Stomach (tissue), 7 donors: Measurements from ENCODE around the genes PGAP4 and SLC44A1.

DNA sequence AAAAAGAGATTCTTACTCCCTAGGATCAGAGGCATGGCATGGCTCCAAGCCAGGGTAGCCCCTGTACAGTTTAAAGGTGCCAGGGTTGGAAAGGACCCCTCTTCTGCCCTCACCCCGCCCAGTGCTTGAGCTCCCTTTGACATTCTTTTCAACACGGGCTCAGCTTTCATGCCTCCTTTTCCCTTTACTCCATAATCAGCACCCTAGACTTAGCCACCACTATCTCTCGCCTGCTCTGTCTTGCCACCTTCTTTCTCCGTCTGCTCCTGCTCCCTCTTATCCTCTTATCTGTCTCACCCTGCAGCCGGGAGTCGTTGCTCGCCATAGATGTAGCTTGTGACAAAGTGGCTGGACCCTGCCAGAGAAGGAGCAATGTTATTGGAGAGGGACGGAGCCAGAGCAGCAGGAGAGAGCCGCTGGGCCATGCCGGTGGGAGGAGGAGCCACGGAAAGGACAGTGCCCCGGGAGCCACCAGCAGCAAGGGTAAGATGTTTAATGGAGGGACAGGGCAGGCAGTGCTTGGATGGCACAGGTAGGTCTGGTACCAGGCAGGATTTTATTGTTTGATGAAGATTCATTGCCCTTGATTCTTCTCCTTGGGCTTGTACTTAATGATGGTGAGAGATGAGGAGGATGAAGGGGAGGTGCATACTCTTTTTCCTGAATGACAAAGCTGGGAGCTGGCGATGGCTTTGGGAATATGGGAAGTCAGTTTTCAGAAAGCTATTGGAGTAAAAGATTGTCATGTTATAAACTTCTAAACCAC lies 137.3 kb downstream of the SEC61B start:
- PRO-cap = no peak
- RAMPAGE, long total RNA, 5 experiments = no peak in any of the 5 experiments
- RRBS = 31% methylated on average over 5 of the region's 13 CpGs

- PRO-cap = no peak
- RAMPAGE, long total RNA, 5 experiments = no peak in any of the 5 experiments
- RRBS = no CpG with 5 or more reads among the region's 3 CpGs
Measured at GRCh38 chr9:99360048-99360530, 138.0 kb downstream of the SEC61B start.

DNA sequence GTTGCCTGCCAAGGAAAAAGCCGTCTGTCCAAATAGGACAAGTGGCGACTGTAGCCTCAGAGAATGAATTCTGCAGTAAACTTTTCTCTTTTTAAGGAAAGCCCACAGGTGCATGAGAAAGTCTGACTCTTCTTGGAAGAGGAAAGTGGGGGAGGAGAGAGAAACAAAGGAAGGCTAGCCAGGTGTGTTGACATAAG lies 58.5 kb downstream of the BAAT start:
- PRO-cap = no peak
- RAMPAGE, long total RNA, 5 experiments = no peak in any of the 5 experiments
- RRBS = no CpG with 5 or more reads among the region's 2 CpGs

DNA sequence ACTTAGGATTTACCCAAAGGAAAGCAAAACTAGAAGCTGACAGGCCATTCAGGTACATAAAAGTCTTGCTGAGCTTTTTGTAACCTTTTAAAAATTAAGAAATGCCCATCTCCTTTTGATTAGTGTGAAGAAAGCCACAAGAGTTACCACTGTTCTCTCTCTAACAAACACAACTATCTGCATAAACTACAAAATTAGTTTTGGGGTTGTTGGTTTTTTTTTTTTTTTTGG lies 12.5 kb downstream of the BAAT start:
- PRO-cap = no peak
- RAMPAGE, long total RNA, 5 experiments = no peak in any of the 5 experiments

DNA sequence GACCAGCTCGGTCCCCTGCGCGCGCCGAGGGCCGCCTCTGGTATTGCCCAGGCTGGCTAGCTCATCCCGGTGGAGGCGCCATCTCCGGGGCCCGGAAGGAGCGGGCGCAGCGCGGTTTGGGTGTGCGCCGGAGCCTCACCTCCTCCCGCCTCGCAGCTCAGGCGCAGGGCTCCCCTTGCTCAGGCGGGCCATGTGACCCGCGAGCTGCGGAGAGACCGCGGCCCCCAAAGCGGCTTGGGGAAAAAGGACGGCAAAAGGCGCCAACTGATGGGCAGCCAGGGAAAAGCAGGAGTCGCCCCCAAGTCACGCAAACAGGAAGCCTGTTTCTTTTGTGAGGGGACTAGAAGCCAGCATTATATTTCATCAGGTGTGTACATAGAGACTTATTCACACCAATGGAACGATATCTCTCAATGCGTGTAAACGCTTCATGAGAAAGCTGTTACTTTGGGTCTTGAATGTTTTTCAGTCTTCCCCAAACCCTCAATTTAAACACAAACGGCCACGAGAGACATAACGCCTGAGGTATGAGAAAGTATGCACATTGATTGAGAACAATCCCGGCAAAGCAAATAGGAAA lies at the start of gene PGAP4:
PGAP4 (minus strand) TSS at position 214 of the 580 bp plus-strand sequence.
- PRO-cap = bidirectional peak, plus-strand start at position 107 of the sequence, minus-strand start at position 152 of the sequence; bidirectional peak, plus-strand start at position 395 of the sequence, minus-strand start at position 313 of the sequence
- RAMPAGE, long total RNA, 5 experiments = start-site peak on the minus strand in 3 of 5 experiments, centred at positions 159 to 166 of the sequence, 19 to 230 reads per replicate
- RRBS = 3% methylated on average over 11 of the region's 37 CpGs

GRCh38 chr9:101487540-101488003 lies 599 bp upstream of the PGAP4 start:
- PRO-cap = no peak
- RAMPAGE, long total RNA, 5 experiments = no peak in any of the 5 experiments
- RRBS = no CpG with 5 or more reads among the region's 5 CpGs

DNA sequence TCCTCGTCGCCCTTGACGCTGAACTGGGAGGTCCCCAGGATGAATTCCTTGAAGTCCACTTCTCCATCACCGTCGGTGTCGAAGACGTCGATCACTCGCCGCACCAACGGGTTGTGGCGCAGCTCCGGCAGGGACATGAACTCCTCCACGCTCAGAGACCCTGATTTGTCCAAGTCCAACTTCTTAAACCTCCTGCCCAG lies 213 bp downstream of the PPP3R2 start:
- PRO-cap = no peak
- RAMPAGE, long total RNA, 5 experiments = no peak in any of the 5 experiments
- RRBS = 84% methylated on average over 2 of the region's 14 CpGs

- PRO-cap = no peak
- RAMPAGE, long total RNA, 5 experiments = no peak in any of the 5 experiments
- RRBS = 92% methylated on average over 14 of the region's 44 CpGs
Measured at GRCh38 chr9:103999327-103999893, 94.7 kb upstream of the SMC2 start.

GRCh38 chr9:104101778-104102322 lies 7.7 kb downstream of the SMC2 start:
- PRO-cap = no peak
- RAMPAGE, long total RNA, 5 experiments = no peak in any of the 5 experiments
- RRBS = no CpG with 5 or more reads among the region's 7 CpGs

- PRO-cap = unidirectional peak, minus-strand start at chr9:104748729
- RAMPAGE, long total RNA, 5 experiments = no peak in any of the 5 experiments
- RRBS = no CpG with 5 or more reads among the region's 7 CpGs
Measured at GRCh38 chr9:104748628-104749177, 1.2 kb downstream of the NIPSNAP3A start.

DNA sequence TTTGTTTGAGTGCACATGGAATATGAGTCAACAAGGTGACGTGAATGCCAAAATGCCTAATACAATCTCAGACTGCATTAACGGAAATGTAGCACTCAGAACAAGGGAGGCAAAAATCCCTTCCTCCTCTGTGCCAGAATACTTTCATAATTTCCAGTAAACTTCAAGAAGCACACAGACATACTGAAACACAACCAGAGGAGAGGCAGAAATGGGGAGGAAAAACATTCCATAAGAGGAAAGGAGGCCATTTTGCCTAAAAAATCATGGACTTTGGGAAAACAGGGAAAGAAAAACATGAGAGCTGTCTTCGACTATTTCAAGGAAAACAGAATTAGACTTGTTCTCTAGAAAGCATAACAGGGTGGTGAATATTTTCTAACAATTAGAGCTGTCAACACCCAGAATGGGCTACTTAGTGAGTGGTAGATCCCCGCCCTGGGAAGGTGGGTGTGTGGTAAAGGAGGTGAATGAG lies 48.2 kb downstream of the ABCA1 start:
- PRO-cap = no peak
- RAMPAGE, long total RNA, 5 experiments = no peak in any of the 5 experiments
- RRBS = no CpG with 5 or more reads among the region's 4 CpGs

DNA sequence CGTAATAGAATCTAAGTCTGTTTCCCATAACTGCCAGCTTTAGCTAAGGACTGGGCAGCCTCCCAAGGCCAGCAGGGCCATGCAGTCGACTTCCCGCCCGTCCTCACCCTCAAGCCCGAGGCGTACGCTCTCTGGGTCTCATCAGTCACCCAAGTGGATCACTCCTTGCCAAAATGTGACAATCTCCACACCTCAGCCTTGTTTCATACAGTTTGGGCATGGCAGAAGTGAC lies 20.3 kb downstream of the ABCA1 start:
- PRO-cap = no peak
- RAMPAGE, long total RNA, 5 experiments = no peak in any of the 5 experiments
- RRBS = no CpG with 5 or more reads among the region's 7 CpGs

DNA sequence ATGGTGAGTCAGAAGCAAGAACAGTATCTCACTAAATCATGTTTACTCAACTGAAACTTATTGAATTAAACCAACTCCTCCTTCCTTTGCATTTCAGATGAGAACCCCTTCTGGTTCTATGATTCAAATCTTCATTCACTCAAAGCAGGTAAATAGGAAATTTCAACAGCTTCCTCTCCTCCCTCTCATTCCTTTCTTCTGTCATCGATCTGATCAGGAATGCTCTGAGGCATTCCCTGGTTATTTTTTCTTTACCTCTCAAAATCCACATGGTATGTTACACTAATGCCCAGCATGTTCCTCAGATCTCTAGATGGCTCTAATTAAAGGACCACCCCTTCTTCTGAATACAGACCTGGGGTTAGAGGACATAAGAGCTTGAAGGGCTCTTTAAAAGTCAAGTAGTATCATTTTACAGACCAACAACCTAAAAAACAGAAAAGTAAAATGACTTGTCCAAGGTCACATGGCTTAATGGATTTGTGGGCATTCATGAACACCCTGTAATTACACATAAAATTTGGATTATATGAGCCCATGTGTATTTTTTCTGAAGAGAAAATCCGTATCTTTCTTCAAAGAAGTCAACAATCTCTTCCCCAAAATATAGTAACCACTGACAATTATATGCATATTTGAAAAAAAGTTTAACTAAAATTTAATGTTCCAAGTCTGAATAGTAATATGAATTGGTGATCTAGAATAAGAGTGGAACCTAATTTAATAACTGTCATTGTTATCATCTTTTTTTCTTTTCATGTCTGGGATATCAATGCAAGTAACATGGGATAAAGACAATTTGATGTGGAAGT lies 8.1 kb downstream of the ABCA1 start:
- PRO-cap = no peak
- RAMPAGE, long total RNA, 5 experiments = no peak in any of the 5 experiments
- RRBS = no CpG with 5 or more reads among the region's 2 CpGs

- PRO-cap = bidirectional peak, plus-strand start at chr9:105244648, minus-strand start at chr9:105244367; bidirectional peak, plus-strand start at chr9:105244896, minus-strand start at chr9:105244870; bidirectional peak, plus-strand start at chr9:105245291, minus-strand start at chr9:105245102
- RAMPAGE, long total RNA, 5 experiments = start-site peak on the plus strand in 2 of 5 experiments, at chr9:105244502-105244876 at its widest, 6 to 23 reads per replicate
- RRBS = 1% methylated on average over 66 of the region's 134 CpGs
Measured at GRCh38 chr9:105243998-105245252, at the start of gene SLC44A1. Gene SLC44A1 (plus strand): TSS chr9:105244651.

GRCh38 chr9:105438198-105438802 lies 9.5 kb upstream of the FSD1L start:
- PRO-cap = no peak
- RAMPAGE, long total RNA, 5 experiments = no peak in any of the 5 experiments
- RRBS = no CpG with 5 or more reads among the region's 7 CpGs

GRCh38 chr9:106287281-106287660 lies 575.7 kb upstream of the ZNF462 start:
- PRO-cap = no peak
- RAMPAGE, long total RNA, 5 experiments = no peak in any of the 5 experiments
- RRBS = no CpG with 5 or more reads among the region's 5 CpGs

GRCh38 chr9:106304571-106304900 lies 558.4 kb upstream of the ZNF462 start:
- PRO-cap = no peak
- RAMPAGE, long total RNA, 5 experiments = no peak in any of the 5 experiments
- RRBS = no CpG with 5 or more reads among the region's 3 CpGs

GRCh38 chr9:106450619-106451090 lies 412.3 kb upstream of the ZNF462 start:
- PRO-cap = no peak
- RAMPAGE, long total RNA, 5 experiments = no peak in any of the 5 experiments
- RRBS = no CpG with 5 or more reads among the region's 1 CpG

DNA sequence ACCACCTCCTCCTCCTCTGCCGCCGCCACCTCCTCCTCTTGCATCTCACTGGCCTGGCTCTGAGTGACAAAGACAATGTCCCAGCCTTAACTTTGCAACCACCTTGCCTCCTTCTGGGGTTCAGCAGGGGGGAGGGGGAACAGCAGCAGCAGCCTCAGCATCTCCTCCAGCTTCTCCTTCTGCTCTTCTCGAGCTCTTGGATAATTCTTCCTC lies 466 bp upstream of the ZNF462 start:
- PRO-cap = bidirectional peak, plus-strand start at position 116 of the sequence, minus-strand start at position 61 of the sequence
- RAMPAGE, long total RNA, 5 experiments = no peak in any of the 5 experiments
- RRBS = no CpG with 5 or more reads among the region's 3 CpGs

DNA sequence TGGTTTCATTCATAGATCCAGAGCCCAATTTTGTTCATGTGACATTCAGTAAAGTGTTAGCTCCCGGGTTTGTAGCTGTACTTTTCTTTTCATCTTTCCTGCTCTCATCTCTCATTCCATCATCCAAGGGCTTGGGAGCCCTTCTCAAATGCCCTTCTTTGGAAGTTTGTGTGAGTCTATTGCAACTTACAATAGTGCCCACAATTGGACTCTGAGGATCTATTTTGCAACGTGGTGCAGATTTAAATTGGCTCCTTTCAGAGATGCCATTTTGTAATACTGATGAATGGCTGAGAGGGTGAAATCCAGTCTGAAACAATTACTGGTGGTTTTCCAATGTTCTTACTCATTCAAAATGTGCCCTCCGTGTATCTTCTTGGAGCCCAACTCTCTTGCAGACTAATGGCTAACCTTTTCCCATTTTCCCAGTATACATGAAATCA lies 6.0 kb downstream of the ZNF462 start:
- PRO-cap = no peak
- RAMPAGE, long total RNA, 5 experiments = no peak in any of the 5 experiments
- RRBS = no CpG with 5 or more reads among the region's 3 CpGs